ENCODE data around the gene FLNB.

GRCh38 chr3:56621627-56622628, 61.1 kb downstream of the TASOR start:
- RRBS: no CpG with 5 or more reads among the region's 7 CpGs

GRCh38 chr3:56681871-56682703, 978 bp downstream of the TASOR start:
- RRBS: no CpG with 5 or more reads among the region's 26 CpGs

GRCh38 chr3:56877660-56878534, 76.1 kb upstream of the ARHGEF3 start:
- RRBS: no CpG with 5 or more reads among the region's 12 CpGs

DNA sequence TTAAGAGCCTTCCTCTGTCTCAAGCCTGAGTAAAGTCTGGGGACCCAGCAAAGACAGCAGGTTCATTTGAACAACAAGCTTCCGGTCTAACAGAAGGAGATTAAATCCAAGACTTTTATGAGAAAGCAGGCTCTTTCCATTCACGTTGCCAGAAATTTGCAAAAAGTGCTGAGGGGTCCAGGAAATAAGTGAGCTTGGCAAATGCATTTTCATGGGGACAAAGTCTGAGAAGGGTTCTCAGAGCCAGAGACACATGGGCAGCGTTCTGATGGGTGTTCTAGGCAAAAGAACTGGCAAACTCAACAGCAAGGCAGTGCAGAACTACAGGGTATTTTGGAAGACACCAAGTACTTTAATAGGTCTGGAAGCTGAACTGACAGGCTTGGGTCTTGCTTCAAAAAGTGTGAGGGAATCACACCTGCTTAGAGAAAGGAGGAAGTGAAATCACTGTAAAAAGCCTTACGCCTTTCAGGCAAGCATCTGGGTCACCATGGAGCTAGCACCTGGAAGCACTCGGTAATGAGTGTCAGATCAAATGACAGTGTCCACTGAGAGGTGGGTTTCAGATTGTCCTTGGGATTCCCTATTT, 115.8 kb upstream of the ARHGEF3 start:
- RRBS: no CpG with 5 or more reads among the region's 5 CpGs

GRCh38 chr3:57555578-57556179, 395 bp upstream of the PDE12 start:
- RRBS: under 1% methylated on average over 5 of the region's 29 CpGs

DNA sequence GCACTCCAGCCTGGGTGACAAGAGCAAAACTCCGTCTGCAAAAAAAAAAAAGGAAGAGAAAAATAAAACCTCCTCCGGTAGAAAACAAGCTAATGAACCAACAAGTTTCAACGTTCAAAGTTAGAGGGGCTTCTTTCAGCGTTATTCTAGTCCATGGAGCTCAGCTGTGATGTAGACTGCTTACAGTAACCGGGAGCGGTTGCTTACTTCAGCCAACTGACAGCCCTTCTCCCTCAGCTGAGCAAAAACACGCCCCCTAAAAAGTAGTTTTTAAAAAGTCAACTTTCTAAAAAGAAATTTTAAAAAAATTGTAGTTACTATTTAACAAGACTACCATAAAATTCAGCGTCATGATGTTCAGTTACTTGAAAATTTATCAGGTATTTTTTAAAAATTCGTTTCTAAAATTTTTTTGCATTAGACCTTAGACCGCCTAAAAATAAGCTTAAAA, 1.2 kb downstream of the ARF4 start:
- RRBS: 0% methylated on average over 2 of the region's 10 CpGs

DNA sequence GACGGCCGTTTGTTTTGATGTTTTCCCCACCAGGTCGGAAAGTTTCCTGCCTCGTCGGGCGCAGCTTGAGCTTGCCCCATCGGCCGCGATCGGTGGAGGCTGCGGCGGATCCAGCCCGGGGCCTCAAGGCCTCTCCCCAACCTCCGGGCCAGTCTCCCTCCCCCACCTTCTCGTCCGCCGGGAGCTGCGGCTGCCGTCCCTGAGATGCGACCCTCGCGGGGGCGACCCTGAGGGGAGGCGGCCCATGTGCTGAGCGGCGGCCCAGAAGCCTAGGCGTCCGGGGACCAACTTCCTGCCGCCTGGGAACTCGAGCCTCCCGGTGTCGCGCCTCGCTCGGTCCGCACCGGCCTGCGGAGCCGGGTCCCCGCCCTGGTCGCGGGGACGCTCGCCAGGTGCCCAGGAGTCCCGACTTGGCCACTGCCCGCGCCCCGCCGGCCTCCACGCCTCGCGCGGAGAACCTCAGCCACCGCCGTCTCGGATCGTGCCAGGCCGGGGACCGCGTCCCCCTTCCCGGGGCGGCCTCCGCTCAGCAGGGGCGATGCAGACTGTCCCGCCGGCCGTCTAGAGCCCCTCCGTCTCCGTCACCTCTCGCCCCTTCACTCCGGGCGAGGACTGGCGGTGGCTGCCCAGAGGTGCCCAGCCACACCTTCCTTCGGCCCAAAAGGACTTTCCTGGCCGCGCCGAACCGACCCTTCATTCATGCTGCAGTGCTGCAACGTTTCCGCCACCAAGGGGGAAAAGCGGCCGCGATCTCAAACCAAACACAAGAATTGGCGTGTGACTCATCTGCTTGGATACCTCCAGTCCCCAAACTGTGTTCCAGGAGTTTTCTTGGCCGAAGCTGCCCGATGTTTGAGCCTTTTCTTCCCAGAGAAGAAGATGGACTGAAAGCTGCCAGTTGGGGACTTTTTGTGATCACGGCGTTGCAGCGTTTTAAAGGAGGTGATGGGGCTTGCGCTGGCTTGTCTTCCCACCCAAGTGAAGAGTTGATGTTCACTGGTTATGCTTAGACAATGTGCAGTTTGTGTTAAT, 722 bp downstream of the SLMAP start:
- RRBS: 1% methylated on average over 42 of the region's 90 CpGs

- RRBS: no CpG with 5 or more reads among the region's 10 CpGs
Measured at GRCh38 chr3:57797188-57797697, 41.1 kb downstream of the SLMAP start.

- RRBS: no CpG with 5 or more reads among the region's 7 CpGs
Measured at GRCh38 chr3:57857396-57858240, 101.5 kb downstream of the SLMAP start.

- RRBS: no CpG with 5 or more reads among the region's 5 CpGs
Measured at GRCh38 chr3:57861773-57862192, 105.7 kb downstream of the SLMAP start.

DNA sequence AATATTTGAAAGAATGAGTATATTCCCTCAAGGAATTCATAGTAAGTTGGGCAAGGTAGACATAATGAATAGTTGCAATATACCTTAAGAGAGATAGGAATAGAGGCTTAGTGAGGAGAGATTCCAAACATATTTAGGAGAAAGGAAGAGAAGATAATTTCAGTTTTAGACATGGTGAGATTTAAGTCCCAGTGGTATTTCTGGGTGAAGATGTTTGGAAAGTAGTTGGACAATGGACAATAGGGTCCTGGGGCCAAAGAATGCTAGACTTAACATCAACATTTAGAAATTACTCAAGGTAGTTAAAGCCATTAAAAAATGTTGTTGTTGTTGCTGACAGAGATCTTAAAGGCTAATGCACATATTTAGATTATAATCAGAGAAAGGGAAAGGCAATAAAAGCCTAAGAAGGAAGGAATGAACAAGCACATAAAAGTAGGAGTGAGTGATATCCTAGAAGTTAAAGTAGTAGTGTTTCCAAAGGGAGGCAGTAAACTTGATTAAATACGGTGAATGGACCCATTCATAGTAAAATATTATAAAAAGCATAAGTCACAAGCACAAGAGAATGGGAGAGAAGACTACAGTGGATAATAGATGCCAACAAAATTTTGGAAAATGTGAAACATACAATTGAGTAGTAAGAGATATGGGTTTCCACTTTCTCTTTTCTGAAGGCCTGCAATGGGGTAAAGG, 125.0 kb upstream of the FLNB start:
- RRBS: no CpG with 5 or more reads among the region's 1 CpG

- RRBS: no CpG with 5 or more reads among the region's 10 CpGs
Measured at GRCh38 chr3:57951495-57952185, 56.6 kb upstream of the FLNB start.

GRCh38 chr3:58008128-58008931, at the start of gene FLNB:
Gene FLNB, plus strand, starts transcription at chr3:58008422.
- RRBS: 1% methylated on average over 12 of the region's 86 CpGs

- RRBS: no CpG with 5 or more reads among the region's 11 CpGs
Measured at GRCh38 chr3:58081979-58082547, 73.8 kb downstream of the FLNB start.

DNA sequence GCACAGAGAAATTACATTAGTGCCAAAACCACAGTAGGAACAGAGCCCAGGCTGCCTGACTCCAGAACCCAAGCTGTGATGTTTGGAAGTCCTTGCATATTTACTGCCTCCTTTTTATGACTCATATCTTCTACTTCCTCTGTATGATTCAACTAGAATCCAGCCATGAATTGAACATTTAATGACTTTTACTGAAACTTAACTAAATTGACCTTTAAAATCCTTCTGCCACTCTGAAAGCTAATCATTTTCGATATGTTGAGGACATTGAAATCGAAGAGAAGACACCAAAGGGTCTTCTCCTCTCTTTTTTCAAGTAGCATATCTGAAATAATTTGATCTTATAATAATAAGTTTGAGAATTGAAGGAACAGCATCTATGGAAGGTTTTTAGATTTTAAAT, 33.8 kb upstream of the RPP14 start:
- RRBS: no CpG with 5 or more reads among the region's 2 CpGs

GRCh38 chr3:58285063-58285827, 20.8 kb upstream of the RPP14 start:
- RRBS: no CpG with 5 or more reads among the region's 12 CpGs

- RRBS: no CpG with 5 or more reads among the region's 11 CpGs
Measured at GRCh38 chr3:58526317-58527186, 10.4 kb downstream of the ACOX2 start.

DNA sequence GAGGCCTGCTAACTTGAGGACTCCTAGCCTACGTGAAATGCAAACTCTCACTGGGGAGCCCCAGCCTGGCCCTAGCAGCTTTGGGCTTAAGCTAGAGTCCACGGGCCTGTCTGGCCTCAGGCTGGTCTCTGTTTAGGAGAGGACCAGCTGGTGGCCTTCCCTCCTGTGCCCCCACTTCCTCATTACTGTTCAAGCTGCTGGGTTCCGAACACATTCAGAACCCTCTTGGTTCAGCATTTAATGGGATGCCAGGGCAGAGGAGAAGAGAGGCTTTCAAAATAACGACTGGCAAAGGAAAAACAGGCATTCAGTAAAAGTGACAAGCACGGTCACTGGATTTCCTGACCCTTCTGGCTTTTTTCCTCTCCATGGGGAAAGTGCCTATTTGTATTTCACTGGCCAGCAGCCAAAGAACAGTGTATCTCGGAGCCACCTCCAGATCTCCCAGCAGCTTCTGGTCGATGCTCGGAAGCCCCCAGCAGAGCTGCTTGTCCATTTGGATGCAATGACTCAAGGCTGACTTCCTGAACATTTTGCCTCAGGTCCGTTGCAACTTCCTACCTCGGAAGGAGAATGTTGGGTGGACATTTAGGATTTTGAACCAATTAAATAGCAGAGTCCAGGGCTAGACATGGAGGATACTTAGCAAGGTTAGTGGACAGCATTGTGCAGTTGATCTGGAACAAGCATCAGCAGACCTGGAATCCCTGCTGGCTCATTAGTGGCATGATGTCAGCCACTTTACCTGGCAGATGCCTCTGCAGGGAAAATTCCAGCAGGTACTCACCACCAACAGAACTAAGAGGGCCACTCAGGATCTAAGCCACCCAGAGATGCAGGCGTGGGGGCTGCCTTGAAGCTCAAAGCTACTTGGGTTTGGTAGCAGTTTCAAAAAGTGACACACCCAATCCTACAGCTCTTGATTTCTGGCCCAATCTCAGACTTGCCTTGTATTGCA, 1.2 kb downstream of the FAM107A start:
- RRBS: no CpG with 5 or more reads among the region's 11 CpGs

DNA sequence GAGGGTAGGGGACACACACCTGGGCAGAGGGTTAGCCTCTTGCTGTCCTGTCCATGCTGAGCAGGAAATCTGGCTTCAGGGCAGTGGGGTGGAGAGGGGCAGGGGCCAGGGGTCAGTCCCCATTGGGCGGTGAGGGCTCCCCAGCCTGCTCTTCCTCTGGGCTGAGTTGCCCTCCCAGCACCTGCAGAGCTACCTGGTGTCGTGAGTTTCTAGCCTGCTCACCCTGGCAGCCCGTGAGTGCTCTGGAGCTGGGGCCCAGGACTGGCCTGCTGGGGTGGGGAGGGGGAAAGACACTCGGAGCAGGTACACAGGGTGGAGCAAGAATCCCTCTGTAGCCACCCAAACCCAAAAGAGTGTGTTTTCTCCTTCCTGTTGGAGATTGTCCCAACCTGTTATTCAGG, 9.1 kb downstream of the FAM3D start:
- RRBS: no CpG with 5 or more reads among the region's 4 CpGs

GRCh38 chr3:58668274-58668735, 1.7 kb upstream of the FAM3D start:
- RRBS: no CpG with 5 or more reads among the region's 9 CpGs